ENCODE measurements around a stretch of chr2.

DNA sequence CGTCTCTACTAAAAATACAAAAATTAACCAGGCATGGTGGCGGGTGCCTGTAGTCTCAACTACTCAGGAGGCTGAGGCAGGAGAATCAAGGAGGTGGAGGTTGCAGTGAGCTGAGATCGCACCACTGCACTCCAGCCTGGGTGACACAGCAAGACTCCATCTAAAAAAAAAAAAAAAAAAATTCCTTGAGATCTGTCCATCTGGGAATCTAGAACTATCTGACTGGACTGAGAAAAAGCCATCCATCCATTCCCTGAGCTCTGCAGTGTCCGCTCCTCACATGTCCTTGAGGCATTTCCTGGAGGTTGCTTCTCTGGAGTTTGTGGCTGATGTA, 102.1 kb upstream of the ITGA6 start:
- PRO-cap, 3 experiments, result no peak in any of the 3 experiments
- RAMPAGE, long total RNA, result no peak
- RRBS, 2 experiments, result no CpG with 5 or more reads among the region's 4 CpGs

DNA sequence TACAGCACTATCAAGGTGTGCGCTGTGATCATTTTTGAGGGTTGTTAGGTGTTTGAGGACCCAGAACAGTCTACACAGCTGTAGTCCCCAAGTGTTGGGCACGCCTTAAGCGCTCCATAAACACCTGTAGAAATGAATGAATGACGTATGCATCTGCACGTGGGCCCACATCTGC, 420 bp upstream of the ITGA6 start:
- PRO-cap, 3 experiments, result no peak in any of the 3 experiments
- RAMPAGE, long total RNA, result no peak
- RRBS, 2 experiments, result no CpG with 5 or more reads among the region's 5 CpGs

DNA sequence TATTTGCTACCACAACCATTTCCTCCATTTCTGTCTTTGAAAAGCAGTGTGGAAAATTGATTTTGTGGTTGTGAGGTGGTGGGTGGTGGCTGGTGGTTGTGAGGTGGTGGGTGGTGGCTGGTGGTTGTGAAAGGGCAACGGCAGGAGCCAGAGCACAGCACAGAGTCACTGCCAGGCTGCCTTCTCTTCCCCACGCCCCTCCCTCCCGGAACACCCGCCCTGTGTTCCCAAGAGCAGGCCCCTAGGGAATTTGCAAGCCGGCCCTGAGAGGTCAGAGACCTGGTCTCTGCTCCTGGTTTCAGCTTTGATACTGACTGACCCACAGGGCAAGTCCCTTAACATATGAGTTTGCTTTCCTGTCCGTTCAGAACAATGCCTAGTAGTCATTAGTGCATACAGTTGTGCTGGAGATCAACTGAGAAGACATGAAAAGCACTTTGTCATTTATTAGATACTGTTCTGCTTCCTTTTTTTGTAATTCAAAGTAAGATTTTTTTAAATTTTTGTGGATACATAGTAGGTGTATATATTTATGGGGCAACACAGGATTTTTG, 53.0 kb downstream of the ITGA6 start:
- PRO-cap, 3 experiments, result no peak in any of the 3 experiments
- RAMPAGE, long total RNA, result no peak
- RRBS, 2 experiments, result 21 to 28% methylated on average over 3 of the region's 6 CpGs

GRCh38 chr2:173104841-173105492, 29.3 kb downstream of the MAP3K20 start:
- PRO-cap, 3 experiments, result no peak in any of the 3 experiments
- RAMPAGE, long total RNA, result no peak
- RRBS, 2 experiments, result no CpG with 5 or more reads among the region's 7 CpGs

GRCh38 chr2:173211937-173212503, 136.4 kb downstream of the MAP3K20 start:
- PRO-cap, 3 experiments, result no peak in any of the 3 experiments
- RAMPAGE, long total RNA, result no peak
- RRBS, 2 experiments, result no CpG with 5 or more reads among the region's 9 CpGs

- PRO-cap, 3 experiments, result no peak in any of the 3 experiments
- RAMPAGE, long total RNA, result no peak
Observed at GRCh38 chr2:173223511-173223993, 131.1 kb upstream of the CDCA7 start.

DNA sequence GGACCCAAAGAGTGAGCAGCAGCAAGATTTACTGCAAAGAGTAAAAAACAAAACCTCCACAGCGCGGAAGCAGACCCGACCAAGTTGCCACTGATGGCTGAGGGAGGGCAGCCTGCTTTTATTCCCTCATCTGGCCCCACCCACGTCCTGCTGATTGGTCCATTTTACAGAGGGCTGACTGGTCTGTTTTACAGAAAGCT, 72.8 kb upstream of the CDCA7 start:
- PRO-cap, 3 experiments, result no peak in any of the 3 experiments
- RAMPAGE, long total RNA, result no peak
- RRBS, 2 experiments, result no CpG with 5 or more reads among the region's 4 CpGs

- PRO-cap, 3 experiments, result no peak in any of the 3 experiments
- RAMPAGE, long total RNA, result no peak
- RRBS, 2 experiments, result no CpG with 5 or more reads among the region's 4 CpGs
Observed at GRCh38 chr2:173351391-173351670, 3.3 kb upstream of the CDCA7 start.

DNA sequence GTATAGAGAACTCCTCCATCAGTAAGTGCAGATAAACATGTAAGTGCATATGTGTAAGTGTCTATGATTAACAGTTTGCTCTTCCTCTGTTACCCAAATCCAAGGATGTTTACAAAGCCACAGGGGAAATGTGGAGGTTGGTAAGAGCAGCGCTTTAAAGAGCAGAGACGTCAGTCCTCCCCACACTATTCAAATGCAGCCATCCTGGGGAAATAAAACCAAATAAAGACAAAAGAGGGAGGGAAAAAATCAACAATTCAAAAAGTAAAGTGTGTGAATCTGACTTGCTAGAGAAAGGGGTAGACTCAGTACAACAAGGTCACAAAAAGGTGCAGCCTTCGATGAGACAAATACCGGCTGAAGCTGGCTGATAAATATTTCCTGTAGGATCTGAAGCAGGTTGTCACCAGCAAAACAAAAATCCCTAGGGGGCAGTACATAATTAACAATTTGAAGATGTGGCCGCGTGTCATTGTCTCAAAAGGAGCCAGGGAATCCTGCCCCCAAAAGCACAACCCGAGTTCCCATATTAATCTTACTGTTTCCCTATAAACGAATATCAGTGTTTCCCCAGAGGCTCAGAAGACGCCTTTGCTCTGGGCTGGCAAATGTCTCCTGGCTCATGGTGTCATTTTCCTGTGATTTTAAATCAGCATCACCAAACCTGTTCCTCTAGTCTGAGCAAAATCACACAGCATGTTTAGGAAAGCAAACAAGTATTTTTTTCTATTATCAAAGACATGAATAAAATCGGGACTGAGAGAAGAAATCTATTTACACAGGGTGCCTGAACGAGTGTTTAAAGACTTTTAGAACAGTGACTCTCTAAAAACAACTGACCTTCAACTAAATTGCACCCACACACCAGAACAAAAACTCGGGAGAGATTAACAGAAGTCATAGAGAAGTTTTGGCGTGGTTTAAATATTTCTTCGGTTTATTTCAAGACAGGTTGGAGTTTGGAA, 216.7 kb downstream of the CDCA7 start:
- PRO-cap, 3 experiments, result no peak in any of the 3 experiments
- RAMPAGE, long total RNA, result no peak
- RRBS, 2 experiments, result no CpG with 5 or more reads among the region's 14 CpGs

GRCh38 chr2:173867205-173867759, 97.9 kb downstream of the SP3 start:
- PRO-cap, 3 experiments, result peak in 1 of 3 experiments; most common plus-strand start chr2:173867530 (in 1)
- RAMPAGE, long total RNA, result no peak
- RRBS, 2 experiments, result no CpG with 5 or more reads among the region's 8 CpGs

DNA sequence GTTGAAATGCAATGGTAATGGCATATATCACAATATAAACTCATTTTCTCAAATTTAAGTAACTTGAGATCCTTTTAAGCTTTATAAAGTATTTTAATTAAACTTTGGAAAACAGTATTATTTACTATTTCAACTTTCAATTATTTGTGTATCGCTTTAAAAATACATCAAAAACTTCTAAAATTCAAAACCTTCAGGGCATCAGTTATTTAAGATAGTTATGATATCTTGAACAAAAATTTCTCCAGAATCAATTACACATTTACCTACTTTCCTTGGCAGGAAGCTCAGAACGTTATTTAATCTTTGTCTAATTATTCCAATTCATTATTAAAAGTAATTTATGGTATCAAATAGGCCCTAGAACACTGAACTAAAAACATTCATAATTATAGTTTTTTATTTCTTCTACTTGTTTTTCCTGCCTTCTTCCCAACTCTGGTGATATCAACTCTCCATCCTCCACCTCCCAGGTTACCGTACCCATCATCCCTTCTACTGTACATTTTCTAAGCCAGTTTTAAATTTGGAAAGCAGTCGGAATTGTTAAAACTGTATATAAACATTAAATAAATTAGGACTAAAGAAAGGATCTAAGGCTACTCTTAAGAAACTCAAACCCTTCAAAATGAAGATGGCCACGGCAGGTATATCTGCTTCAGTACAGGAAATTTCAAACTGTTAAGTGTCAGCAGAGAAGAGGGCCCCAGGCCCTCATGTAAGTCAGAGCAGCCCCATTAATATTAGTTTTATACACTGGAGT, 37.4 kb downstream of the SP3 start:
- PRO-cap, 3 experiments, result no peak in any of the 3 experiments
- RAMPAGE, long total RNA, result no peak
- RRBS, 2 experiments, result no CpG with 5 or more reads among the region's 5 CpGs

- PRO-cap, 3 experiments, result peak in 3 of 3 experiments; most common plus-strand start chr2:174025503 (in 1); most common minus-strand start chr2:174025297 (in 3)
- RAMPAGE, long total RNA, result no peak
- RRBS, 2 experiments, result 49 to 55% methylated on average over 9 to 11 of the region's 38 CpGs
Observed at GRCh38 chr2:174025039-174025939, 60.1 kb upstream of the SP3 start.

DNA sequence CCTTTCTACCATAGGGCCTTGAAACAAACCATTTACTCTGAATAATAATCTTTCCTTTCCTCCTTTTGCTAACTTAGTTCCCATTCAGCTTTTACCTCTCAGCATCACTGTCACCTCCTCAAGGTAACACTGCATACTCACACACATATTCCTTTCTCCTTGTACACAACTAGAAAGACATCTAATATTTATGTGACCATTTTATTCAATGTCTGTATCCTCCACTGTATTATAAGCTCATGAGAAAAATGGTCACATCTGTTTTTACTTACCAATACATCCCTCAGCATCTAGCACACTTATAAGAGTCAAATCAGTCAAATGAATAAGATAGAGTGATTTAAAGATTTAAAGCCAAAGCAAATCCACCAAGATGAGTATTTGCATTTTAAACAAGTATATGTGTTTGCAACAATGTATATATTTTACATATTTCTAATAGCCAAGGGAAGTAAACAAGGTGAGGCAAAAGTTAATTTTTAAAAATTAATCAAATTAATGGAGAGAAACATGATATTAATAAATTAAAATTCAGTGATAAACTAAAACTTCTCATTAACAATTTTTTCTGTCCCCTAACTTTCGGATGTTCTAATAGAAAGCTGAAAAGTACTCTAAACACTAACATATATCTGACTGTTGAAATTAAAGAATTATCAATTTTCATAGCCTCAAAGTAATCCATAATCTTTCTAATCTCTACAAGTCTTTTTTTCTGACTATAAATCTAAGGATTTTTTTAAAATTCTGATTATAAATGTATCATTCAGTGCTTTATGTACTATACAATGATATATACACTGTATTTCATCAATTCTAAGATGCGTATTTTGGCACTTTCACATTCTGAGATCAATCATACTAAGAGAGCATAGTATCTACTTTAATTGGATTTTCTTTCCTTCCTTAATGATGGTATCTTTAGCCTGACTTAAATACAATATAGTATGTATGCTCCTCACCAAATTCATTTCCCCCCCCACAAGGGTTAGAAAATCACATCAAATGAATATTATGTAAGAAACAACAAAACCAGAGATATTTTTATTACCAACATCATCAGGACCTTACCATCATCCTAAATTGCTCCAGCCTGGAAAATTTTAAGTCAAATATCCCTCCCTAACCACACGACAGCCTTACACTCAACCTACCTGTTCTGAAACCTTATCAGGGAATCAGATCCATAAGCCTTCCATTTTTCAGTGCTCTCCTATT, 27.6 kb downstream of the OLA1 start:
- PRO-cap, 3 experiments, result no peak in any of the 3 experiments
- RAMPAGE, long total RNA, result no peak
- RRBS, 2 experiments, result no CpG with 5 or more reads among the region's 3 CpGs

DNA sequence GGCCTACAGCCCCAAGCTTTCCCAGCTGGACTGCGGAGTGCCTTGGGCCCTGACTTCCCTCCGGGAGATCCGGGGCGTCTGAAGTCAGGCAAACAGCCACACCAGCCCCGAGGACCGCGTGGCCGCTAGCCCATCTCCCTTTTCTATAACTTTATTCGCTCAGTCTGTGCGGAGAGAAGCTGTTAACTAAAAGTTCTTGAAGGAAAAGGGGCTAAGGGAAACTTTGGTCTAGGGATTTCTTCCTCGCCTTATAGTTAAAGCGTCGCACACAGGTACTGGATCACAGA, 502 bp upstream of the OLA1 start:
- PRO-cap, 3 experiments, result no peak in any of the 3 experiments
- RAMPAGE, long total RNA, result no peak
- RRBS, 2 experiments, result no CpG with 5 or more reads among the region's 13 CpGs

GRCh38 chr2:174350403-174350796, 15.6 kb downstream of the SP9 start:
- PRO-cap, 3 experiments, result no peak in any of the 3 experiments
- RAMPAGE, long total RNA, result no peak
- RRBS, 2 experiments, result no CpG with 5 or more reads among the region's 2 CpGs

GRCh38 chr2:174398078-174398757, 2.7 kb downstream of the SCRN3 start:
- PRO-cap, 3 experiments, result no peak in any of the 3 experiments
- RAMPAGE, long total RNA, result no peak
- RRBS, 2 experiments, result no CpG with 5 or more reads among the region's 5 CpGs

- PRO-cap, 3 experiments, result no peak in any of the 3 experiments
- RAMPAGE, long total RNA, result no peak
- RRBS, 2 experiments, result no CpG with 5 or more reads among the region's 2 CpGs
Observed at GRCh38 chr2:174595556-174595886, 2.1 kb downstream of the WIPF1 start.

DNA sequence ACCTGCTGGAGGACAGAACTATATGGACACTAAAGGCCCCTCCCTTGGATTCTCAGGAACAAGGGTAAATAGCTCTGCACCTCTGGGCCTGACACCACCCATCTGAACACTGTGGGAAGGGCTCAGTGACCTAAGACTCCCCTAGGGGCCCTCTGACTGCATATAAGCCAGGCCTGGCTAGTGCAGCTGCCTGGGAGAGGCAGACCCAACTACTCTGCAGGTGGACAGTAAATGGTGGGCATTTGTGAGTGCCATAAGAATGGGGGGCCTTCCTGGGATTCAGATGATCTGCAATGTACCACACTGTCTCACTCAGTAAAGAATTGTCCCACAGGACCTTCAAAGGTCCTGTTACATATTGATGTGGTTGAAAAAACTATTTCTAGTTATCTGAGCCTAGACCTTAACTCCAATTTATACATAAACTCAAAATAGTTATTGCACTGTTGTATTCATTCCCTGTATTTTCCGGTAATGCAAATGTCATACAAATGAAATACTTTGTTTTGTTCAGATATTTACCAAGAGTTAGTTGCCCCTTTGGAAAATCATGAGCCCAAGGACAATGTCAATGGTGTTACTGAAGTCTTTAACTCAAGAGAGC, 11.4 kb upstream of the WIPF1 start:
- PRO-cap, 3 experiments, result no peak in any of the 3 experiments
- RAMPAGE, long total RNA, result no peak
- RRBS, 2 experiments, result no CpG with 5 or more reads among the region's 1 CpG

GRCh38 chr2:174611343-174611749, 13.7 kb upstream of the WIPF1 start:
- PRO-cap, 3 experiments, result no peak in any of the 3 experiments
- RAMPAGE, long total RNA, result no peak
- RRBS, 2 experiments, result no CpG with 5 or more reads among the region's 1 CpG

GRCh38 chr2:174682480-174683461, 81.5 kb downstream of the CHRNA1 start:
- PRO-cap, 3 experiments, result peak in 2 of 3 experiments; most common plus-strand start chr2:174683071 (in 1); most common minus-strand start chr2:174682913 (in 1)
- RAMPAGE, long total RNA, result no peak
- RRBS, 2 experiments, result 2% methylated on average over 47 to 57 of the region's 109 CpGs

All from skeletal muscle tissue (tissue), 7 donors.